Placental pericyte (primary cell): ENCODE data around the genes ACVR1B and KRT7.

DNA sequence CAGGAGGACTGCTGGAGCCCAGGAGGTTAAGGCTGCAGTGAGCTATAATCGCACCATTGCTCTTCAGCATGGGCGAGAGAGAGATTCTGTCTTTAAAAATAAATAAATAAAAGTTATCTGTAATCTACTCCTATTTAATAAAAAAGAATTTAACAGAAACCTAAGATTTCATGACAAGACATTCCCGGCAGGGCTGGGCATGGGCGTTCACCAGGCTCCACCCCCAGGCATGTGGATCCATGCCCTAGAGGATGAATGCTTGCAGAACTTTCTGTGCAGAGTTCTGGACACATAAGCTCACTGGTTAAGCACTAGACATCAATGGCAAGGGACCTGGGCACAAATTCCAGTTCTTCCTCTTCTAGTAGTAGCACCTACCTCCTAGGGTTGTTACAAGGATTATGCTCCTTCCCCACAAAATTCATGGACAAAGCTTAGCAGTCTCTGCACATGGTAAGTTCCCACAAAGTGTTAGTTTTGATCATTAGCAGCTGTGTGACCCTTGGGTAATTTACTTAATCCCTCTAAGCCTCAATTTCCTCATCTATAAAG is 10.0 kb downstream of the GALNT6 start:
- CAGE, long polyA plus RNA = no peak

GRCh38 chr12:51626074-51626634 is 35.1 kb downstream of the SCN8A start:
- CAGE, long polyA plus RNA = no peak

DNA sequence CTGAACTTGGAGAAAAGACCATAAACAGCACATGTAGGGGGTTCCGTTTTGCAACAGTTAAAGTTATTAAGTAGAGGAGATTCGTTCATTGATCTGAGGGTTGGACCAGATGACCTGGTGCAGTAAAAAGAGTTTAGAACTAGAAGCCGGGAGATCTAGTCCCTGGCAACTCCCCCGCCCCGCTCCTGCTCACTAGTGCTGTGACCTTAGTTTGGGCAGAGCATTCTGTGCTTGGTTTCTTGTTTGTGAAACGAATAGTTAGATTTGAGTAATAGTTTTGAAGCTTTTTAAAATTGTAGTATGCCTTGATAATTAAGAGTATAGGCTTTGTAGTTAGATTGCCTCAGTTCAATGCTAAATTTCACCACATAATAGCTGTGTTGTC is 84.4 kb downstream of the SCN8A start:
- CAGE, long polyA plus RNA = no peak

DNA sequence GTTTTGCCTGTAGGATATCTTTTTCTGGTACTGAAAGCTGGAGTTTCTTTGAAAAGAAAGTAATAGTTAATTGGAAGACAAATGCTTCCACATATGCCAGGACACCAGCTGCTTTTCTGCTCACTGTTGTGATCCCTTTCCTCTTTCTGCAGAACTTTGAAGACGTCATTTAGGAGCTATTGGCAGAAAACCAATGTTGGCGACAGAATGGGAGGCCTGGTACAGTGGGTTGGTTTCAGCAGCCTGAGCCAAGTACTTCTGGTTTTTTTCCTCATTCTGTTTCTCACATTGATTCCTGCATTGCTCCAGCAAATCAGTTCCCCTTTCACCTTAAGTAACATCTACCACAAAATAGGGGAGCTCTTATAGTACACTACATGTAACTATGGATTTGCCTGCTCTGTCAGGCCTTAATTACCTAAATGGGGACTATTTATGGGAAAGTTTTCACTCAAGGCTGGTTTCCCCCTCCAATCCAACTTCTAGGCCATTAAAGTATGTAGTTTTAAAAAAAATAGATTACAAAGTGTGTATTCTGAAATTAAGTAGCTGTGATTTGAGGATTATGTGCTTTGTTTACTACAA is 63.0 kb downstream of the TMDD1 start:
- CAGE, long polyA plus RNA = no peak

DNA sequence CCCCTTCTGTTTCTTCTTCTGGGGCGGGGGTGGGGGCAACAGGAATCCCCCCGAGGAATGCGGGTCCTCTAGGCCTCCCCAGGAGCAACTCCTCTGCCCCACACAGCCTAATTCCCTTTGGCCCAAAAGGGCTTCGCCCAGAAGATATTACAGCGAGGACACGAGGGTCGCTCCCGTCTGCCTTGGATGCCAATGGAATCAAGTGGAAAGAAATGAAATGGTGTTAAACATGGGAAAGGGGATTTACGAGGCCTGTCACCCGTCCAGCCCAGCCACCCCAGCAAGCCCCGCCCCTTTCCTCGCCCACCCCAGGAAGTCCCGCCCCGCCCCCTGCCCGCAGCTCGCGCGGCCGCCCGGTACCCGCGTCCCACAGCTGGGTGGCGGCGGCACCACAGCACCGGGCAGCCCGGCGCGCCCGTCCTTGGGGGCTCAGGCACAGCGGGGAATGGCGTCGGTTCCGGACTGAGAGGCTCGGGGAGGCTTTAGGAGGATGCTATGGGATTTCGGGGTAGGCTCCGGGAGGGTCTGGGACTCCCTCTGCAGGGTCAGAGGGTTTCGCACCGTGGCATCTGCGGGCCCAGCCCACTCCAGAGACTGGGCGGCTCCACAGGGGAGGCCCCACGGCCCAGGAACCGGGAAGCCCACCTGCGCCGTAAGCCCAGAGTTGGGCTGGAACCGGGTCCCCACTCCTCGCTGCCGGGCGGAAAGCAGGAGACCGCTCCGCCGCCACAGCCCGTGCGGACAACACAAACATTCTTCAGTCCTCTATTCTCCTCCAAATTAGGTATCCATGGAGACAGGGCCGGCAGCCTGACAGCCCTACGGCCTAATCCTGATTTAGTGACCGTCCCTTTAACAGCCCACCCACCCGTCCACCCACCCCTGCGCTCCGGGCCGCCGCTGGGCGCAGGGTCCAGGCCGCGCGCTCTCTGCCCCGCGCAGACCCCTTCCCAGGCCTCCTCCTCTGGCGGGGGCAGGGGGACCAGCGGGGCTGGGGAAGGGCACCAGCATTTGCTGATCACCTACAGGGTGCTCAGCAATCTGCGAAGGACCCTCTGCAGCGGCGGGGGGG is 1.5 kb downstream of the FIGNL2 start:
- CAGE, long polyA plus RNA = no peak

DNA sequence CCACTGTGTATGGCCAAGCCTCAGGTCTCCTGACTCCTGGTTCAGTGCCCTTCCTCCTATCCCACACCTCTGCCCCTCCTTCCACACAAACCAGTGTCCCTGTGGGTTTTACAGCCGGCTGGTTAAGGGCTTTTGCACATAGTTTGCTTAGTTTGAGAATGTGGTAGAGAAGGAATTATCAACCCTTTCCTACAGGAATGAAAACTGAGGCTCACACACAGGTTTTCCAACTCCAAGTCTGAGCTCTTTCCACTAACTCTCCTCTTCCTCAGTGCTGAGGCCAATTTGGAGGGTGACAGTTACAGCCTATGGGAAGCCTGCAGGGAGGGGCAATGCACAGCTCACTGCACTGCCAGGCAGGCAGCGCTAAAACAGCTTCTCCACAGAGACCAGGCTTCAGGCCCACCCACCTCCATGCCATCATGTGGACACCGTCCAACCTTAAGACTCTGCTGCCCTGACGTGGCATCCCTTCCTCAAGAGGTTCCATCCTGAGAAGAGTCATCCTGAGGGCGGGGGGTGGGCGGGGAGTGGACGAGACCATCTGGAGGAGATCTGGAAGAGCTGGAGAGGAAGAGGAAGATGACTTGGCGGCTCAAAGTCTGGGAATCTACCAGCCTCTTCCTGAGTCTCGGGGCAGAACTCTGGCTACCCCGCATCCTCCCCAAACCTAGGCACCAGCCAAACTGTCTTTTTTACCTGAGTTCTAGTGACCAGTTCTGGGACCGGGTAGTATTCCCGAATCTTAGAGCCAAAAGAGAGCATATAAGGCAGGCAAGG is 8.4 kb upstream of the ACVRL1 start:
- CAGE, long polyA plus RNA = no peak

DNA sequence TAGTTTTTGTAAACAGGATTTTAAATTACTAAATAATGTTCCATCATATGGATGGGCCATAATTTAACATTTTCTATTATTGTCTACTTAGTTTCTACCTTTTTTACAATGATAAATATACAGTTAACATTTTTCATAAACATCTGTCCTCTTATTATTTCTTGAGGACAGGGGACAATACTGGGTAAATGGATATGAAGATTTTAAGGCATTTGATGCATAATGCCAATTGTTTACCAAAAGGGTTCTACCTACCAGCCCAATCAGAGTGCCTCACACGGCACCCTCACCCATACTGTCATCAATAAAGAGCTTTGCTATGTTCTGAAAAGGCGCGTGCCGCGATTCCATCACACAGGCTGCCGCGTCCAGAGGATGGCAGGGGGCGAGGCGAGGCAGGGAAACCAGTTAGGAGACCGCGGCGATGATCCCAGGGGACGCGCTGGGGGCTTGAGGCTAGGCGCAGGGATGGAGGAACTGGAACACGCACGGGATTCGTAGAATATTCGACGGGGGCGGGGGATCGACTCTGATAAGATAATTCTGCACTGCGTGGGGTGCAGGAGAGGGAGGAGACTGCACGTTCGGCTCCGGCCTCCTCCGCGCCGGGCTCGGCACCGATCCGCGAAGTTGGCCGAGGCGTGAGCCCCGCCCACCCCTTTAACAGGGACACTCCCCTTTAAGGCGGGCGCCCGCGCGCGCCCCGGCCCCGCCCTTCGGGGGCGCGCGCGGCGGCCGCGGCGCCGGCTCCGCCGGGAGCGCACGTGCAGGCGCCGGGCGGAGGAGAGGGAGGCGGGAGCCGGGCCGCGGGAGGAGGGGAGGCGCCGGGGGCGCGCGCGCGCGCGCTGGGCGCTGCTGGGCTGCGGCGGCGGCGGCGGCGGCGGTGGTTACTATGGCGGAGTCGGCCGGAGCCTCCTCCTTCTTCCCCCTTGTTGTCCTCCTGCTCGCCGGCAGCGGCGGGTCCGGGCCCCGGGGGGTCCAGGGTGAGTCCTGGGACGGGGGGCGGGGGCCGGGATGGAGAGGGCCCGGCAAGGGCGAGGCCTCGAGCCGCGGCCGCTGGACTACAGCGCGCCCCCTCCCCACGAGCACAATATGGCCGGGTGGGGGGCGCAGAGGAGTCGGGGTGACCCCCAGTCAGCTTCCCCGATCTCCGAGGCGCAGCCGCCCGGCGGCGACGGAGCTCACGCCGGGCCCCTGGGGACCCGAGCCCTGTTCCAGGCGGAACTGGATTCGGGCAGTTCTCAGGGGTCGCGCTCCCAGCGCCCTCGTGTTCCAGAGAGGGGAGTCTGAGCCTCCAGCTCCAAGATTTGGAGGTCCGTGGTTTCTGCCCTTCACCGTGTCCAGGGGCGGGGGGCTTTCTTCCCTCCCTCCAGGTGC is at the start of gene ACVR1B:
TSS of gene ACVR1B (plus strand) at position 848 of the 1,377 bp plus-strand sequence.
- CAGE, long polyA plus RNA = no peak

GRCh38 chr12:52006536-52006841 is 257 bp upstream of the TAMALIN start:
- CAGE, long polyA plus RNA = no peak

DNA sequence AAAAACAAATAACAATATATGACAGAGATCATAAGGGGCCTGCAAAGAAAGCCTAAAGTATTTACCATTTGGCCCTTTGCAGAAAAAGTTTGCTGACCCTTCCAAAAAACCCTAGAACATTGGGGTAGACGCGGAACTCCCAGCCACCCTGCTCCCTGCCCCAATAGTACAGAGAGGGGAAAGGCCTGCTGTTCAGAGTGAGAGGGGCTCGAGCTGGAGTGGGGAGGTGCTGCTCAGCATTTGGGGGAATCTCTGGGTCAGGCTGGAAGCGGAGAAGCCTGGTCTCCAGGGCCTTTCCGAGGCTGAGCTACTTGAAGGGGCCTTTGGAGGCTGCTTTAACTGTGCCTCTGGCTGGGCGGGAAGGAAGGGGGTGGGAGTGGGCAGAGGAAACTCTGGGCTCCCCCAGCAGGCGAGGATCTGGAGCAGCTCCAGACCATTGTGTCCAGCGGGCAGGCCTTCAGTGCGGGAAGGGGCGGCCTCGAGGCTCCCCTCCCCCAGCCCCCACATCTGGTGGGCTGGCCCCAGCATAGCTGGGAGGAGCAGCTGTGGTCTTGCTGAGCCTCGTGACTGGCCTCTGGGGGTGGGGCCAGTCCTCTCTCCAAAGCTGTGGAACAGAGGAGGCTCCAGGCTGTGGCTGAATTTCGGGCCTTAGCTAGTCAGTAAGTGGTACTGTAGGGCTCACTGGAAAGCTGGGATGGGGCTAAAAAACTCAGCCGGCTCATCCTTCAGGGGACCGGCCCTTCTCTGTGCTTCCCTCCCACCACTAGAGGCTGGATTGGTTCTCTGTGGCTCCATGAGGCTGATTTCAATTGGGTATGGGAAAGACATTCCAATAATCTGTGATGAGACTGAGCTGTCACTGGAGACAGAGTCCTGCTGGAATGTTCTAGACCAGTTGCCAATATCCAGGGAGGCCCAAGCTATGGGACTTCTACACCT is 3.4 kb downstream of the TAMALIN start:
- CAGE, long polyA plus RNA = no peak

GRCh38 chr12:52058069-52058429 is 6.8 kb downstream of the NR4A1 start:
- CAGE, long polyA plus RNA = no peak

DNA sequence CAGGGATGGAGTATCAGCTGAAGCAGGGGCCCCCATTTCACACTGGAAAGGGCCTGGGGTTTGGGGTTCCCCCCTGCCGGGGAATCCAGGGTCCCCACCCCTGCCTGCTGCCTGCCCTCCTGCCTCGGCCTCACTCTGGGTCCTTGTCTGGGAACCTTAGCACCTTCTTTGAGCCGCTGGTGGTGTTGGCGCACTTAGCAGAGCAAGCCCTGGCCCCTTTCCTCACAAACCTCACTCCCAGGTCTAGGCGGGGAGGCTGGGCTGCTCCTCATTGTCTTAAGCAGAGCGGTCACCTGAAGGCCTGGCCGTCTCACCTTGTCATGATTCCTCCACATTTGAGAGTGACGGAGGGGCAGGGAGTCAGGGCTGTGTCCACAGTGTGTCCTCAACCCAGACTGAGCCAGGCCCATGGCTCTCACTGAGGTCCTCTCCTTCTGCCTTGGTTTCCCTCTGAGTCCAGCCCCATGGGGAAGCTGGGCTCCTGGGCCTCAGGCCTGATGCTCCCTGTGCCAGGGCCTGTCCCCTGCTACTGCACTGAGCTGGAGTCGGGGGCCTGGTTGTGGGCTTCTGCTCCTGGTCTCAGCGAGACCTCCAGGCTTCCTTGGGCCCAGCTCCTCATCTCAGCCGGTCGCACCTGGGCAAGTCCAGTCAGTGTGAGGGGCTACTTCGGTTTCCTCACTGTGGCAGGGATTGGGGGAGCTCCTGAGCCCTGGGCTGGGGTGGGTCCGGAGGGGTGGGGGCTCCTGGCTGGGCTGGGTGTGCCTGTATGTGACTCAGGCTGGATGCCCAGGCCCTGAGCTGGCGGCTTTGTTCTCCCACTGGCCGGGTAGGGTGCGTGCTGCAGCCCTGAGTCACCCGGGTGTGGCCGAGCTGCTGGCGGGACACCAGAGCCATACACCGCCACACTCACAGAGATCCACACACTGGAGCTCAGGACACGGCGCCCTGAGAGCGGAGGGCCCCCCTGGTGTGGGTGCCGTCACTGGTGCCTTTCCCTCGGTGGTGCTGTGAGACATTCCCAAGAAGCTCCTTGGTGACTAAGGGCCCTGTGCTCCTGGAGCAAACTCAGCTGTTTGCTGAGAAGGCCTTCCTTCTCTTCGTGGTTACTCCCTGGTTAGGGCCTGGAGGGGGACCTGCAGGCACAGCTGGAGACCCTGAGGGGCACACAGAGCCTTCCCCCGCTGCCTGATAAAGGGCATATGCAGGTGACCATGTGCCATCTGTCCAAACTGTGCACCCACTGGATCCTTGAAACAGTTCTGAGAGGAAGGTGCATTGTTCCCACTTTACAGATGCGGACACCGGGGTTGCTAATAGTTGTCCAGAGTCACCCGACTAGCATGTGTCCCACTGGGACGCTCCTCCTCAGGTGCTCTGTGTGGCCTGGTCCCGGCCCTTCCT is 44.7 kb downstream of the KRT80 start:
- CAGE, long polyA plus RNA = no peak

DNA sequence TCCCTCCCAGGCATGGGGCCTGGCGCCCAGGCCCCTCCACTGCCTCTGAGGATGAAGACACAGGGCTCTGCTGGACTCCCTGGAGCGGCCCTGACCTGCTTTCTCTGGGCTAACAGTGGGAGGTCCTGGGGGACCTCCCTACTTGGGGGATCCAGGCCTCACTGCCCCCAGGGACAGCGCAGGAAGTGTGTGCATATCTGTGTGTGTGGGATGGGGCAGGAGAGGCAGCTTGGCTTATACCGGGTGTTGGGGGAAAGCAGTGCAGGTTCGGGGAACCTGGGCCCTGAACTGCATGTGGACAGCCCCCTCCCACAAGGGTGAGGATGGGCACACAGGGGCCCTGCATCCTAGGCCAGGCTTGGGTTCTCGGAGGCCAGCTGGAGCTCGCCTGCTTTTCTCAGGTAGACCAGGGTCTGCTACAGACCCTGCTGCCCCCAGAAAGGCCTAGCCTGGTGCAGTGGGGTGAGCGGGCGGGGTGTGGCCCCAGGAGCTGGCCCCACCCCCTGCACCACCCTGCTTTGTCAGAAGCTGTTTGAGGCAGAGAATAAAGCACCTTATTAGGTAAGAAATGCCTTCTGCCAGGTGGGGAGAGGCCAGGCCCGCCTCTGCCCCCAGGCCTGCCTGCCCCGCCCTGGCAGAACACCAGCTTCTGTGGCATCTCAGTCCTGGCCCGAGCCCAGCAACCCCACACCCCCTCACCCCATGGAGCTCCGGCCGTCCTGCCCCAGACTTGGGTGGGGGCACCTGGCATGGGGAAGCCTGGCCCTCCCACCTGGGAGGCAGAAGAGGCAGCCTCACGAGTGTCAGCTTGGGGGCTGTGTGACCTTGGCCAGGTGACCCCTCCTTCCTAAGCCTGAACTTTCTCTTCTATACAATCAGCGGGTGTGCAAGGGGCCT is 43.4 kb downstream of the KRT80 start:
- CAGE, long polyA plus RNA = no peak

GRCh38 chr12:52233002-52233320 is at the start of gene KRT7:
Gene KRT7, plus strand, starts transcription at chr12:52233243.
- CAGE, long polyA plus RNA = no peak

DNA sequence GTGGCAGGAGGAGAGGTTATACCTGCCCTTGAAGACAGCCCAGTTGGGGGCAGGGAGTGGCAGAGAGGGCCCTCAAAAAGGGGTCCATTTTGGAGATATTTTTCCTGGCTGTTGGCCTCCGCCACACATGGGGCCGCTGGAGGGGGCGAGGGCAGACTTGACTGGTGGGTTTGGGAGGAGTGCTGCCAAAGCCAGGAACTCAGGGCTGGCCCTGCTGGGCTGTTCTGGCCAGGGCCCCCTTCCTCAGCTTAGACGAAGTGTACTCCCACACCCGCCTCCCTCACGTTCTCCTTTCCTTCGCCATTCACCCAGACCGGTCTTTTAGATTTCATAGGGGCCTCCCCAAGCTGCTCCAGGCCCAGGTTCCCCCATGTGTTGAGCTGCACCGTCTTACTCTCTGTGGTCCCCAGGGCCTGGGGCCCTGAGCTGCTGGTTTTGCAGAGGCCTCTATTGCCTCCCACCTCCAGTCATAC is 1.2 kb downstream of the KRT7 start:
- CAGE, long polyA plus RNA = no peak

DNA sequence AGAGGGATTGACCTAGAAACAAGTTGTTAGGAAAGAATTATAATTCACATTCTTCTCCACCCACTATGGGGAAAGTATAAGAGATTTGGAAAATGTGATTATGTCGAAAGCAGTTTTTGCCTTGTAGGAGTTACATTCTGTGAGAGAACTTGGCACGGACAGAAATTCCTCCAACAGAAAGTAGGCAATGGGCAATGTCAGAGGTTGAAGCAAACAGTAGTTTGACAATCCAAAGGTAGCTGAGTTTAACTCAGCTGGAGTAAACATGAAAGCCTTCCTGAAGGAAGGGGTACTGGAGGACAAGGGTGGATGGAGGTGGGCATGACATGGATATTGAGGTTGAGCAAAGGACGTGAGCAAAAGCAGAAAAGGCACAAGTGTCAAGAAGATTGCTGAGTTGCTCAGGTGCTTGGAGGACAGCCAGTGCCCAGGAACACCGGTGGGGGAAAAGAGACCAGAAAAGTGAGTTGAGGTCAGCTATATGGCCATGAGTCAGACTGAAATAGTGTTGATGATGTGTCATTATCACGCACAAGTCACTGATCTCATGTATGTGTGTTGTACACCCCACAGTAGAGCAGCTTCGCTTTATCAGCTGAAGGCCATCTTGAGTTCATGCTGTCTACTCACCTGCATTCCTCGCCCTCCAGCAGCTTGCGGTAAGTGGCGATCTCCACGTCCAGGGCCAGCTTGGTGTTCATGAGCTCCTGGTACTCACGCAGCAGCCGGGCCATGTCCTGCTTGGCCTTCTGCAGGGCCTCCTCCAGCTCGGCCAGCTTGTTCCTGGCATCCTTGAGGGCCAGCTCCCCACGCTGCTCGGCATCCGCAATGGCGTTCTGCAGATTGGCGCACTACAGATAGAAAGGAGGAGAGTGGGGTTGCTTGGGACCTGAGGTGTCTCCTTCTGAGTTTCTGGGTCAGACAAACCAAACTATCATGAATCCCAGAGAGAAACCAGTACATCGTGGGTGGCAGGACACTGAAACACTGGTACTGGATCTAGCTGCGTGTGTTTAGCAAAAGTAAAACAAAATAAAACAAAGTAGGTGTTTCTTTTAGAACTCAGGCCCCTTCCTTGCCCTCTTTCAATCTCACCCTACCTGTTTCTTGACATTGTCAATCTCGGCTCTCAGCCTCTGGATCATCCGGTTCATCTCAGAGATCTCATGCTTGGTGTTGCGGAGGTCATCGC is 3.8 kb downstream of the KRT5 start:
- CAGE, long polyA plus RNA = no peak

DNA sequence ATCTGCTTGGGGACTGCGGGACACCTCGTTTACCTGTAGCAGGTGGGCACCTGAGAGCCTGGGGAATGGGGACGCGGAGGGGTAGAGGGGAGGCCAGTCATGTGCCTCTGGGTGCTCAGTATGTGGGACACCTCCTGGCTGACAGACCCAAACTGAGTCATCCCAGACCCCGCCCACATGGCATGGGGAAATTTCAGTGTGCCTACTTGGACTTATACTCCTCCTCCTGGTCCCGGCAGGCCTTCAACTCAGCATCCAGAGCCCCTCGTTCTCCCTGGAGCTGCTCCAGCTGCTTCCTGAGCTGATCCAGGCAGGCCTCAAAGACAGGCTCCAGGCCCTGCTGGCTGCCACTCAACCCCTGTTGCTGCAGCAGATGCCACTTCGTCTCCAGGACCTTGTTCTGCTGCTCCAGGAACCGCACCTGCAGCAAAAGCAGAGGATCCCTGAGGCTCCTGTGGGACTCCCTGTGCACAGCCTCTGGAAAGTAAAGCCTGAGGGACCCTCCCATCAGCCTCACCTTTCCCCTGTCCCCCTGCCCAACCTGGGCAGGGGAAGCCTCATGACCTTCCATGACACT is 1.0 kb downstream of the KRT78 start:
- CAGE, long polyA plus RNA = no peak

GRCh38 chr12:52876359-52877000 is 27.7 kb upstream of the KRT78 start:
- CAGE, long polyA plus RNA = no peak

DNA sequence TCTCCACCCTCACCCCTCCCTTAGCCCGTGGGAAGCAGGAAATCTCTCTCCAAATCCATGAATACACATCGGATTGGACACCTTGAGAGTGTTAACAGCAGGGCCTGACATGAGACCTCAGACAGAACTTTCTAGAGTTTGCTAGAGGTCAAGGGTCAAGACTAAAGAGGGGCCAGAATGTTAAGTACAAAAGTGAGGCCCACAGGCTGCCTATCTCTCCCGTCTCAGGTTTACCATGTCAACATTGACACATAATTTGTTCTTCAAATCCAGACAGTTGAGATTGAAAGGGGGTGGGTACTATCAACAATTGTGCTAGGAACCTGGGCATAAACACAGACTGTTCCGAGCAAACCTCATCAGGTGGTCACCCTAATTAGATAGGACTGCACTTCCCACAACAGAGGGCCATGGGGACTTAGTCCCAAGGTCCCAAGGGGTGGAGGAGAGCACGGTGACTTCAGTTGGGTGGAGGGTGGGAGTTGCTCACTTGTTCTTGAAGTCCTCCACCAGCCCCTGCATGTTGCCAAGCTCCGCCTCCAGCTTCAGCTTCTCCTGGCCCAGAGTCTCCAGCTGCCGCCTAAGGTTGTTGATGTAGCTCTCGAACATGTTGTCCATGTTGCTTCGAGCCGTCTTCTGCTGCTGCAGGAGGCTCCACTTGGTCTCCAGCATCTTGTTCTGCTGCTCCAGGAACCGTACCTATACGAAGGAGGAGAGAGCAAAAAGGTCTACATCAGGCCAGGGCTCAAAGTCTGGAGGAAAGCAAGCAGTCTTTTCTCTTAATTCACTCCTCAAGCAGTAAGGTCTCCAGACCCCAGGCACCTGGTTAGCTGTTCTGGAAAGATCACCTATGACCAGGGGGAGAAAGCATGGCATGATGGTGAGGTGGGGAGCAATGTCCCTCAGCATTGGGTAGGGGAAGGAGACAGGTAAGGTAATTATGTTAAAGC is 3.2 kb downstream of the KRT8 start:
- CAGE, long polyA plus RNA = no peak

DNA sequence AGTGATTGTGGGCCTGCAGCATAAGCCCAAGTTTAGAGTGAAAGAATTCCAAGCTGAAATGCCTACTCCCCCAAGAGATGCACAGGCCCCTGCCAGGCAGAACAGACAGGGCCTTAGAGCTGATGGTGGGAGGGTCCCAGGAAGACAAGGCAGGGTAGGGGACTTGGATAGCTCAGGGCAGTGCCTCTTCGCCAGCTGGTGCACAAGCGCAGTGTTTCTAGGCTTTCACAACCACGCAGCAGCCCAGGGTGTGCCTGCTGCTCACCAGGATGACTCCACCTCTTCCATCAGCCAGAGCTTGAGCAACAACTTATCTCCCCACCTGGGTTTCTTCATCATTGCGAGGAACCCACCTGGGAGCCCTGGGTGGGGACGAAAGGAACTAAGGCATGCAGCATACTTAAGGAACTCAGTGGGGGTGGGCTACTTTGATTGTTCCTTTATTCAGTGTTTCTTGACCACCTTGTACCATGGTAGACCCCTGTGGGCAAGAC is 22.7 kb downstream of the KRT18 start:
- CAGE, long polyA plus RNA = no peak

GRCh38 chr12:53006588-53007556 is 616 bp downstream of the EIF4B start:
- CAGE, long polyA plus RNA = no peak